Parietal lobe (tissue), 2 donors: Measurements from ENCODE around the genes RCAN2, CRISP2 and PGK2.

DNA sequence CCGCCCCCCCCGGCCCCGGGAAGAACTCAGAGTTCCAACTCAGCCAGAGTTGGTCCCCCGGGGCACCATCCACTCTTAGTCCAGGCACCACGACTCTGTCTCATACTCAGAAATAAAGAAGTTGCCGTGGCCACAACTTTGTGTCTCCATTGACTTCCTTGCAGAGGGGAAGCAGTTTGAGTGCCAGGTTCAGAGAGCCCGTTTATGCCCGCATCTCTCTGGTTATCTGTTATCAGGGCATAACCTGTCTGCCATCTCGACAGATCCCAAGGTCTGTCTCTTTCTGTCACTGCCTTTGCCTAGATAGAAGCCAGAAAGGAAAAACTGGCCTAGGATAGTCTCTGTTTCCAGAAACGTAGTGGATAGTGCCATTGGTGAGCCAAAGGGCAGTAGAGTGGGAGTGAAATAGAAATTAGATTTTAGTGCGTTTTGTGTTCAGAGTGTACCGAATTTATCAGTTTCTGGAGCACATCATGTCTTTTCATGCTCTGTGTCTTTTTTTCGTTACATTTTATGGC is 708 bp downstream of the CDC5L start:
- RAMPAGE, long total RNA, result no peak

DNA sequence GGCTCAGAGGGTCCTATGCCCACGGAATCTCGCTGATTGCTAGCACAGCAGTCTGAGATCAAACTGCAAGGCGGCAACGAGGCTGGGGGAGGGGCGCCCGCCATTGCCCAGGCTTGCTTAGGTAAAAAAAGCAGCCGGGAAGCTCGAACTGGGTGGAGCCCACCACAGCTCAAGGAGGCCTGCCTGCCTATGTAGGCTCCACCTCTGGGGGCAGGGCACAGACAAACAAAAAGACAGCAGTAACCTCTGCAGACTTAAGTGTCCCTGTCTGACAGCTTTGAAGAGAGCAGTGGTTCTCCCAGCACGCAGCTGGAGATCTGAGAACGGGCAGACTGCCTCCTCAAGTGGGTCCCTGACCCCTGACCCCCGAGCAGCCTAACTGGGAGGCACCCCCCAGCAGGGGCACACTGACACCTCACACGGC is 457.1 kb upstream of the RUNX2 start:
- RAMPAGE, long total RNA, result no peak

DNA sequence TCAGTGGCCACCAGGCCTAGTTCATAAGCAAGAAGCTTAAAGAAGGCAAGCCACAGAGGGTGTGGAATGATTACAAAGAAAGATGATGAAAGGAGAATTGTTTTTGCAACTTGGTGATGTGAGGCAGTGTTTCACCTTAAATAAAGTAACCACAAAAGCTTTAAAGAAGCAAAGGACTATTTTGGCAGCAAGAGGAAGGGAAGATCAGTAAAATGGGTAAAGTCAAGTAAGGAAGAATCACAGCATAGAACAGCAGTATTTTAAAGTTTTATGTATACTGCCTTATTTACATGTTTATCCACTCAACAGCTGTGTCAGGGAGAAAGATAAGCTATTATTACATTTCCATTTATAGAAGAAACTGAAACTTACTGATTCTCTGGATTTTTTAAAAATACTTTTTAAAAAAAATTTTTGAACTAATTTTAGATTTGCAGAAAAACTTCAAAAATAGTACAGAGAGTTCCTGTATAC is 351.0 kb upstream of the RUNX2 start:
- RAMPAGE, long total RNA, result no peak

DNA sequence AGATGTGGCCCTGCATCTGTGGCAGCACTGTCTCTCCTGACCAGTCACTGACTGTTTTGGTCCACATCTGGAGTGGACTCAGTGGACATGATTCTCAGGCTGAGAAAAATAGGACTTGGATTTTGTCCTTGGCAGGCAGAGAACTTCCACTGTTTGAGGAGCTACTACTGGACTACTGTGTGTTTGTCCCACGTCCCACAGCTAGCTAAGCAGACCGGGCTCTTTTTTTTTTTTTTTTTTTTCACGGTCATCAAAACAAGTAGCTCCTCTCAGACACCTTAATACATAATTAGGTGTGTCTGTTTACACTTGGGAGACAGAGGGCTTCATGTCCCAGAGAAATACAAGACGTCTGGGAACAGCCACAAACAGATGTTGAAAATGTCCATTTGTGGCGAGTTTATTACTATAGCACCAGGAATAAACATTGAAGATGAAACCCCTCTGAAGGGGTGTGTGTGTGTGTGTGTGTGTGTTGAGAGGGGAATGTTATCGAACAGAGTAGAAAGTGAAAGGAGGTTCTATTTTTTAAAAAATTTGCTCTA is 155.0 kb upstream of the SUPT3H start:
- RAMPAGE, long total RNA, result no peak

GRCh38 chr6:45555782-45556724 is 178.3 kb upstream of the SUPT3H start:
- RAMPAGE, long total RNA, result no peak

DNA sequence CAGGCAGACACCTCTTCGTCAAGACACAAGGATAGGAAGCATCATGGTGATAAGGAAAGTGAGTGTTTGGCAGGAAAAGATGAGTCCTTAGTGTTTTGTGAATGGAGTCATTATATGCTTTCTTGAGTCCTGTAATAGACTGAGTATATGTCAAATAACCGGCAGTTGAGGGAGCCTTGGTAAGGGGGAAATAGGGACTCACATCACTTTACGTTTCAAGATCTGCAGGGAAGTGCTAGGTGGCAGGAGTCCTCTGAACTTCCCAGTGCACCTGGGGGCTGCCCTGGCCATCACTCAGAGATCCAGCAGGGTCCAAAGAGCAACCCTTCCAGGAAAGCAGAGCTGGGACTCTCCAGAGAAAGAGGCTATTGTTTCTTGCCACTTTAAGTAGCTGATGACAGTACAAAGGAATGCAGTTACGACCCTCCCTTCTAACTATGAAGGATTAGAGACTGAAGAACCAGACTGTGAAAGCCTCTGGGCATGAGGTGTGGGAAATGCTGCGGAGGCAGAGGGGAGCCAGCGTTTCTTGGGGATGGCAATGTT is 189.0 kb upstream of the SUPT3H start:
- RAMPAGE, long total RNA, result no peak

DNA sequence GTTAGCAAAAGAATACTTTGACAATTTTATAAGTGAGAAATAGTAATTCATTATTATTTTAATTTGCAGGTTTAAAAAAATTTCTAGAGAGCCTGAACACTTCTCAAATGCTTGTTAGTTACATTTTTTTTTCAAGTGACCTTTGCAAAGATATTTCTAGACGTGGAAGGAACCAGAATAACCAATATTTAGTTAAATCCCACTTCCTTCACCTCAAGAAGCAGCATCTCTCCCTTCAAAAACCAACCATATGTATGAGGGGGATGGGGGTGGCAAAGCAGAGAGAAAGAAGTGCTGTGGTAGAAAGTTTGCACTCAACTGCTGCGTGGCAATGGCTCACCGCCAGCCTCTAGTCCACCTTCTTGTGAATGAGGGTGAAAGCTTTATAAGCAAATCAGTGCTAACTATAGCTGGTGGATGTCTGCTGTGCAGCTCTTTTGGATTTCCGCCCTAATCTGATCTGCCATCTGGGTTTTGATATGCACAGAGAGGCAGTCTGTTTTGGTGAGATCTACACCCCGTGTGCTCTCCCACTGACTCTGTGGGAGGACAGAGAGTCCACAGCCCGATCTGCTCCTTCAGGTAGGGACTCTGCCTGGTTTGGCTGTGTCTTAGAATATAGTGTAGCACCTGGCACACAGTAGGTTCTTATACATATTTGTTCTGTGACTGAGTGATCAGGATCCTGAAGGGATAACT is 281.2 kb upstream of the SUPT3H start:
- RAMPAGE, long total RNA, result no peak

GRCh38 chr6:45959365-45960056 is 56.1 kb downstream of the CLIC5 start:
- RAMPAGE, long total RNA, result no peak

DNA sequence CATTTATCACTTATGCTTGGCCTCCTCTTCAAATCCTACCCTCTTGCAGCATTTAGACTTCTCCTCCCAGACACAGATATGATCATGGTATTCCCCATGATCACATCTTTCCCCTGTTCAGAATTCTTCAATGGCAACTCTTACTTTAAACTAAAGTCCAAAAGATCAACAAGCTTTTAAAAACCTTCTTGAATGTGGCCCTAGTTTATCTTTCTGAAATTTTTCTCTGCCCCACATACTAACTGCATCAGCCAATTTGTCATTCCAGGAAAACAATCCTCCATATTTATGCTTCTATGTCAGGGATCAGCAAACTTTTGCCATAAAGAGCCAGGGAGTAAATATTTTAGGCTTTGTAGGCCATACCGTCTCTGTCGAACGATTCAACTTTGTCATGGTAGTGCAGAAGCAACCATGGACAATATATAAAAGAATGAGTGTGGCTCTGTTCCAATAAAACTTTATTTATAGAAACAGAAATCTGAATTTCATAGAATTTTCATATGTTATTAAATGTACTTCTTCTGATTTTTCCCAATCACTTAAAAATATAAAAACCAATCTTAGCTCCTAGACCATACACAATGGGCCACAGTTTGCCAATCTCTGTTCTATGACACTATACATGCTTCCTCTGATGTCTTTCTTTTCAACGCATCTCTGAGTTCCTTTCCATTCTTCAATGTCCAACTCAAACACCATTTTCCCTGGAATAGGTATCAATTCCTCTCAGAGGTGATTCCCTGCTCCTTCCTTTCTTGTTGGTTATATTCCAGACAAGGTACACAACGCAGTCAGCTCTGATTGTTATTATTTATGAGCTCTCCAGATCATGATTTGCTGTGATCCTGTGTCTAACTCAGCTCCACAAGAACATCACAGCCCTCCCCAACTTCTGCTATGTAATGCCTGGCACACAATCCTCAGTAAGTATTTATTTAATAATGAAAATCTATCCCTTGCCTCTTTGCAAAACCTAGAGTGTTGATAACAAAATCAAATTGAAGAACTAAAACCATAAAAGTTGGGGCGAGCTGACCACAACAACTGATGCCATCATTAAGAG is 115.6 kb downstream of the RCAN2 start:
- RAMPAGE, long total RNA, result no peak

DNA sequence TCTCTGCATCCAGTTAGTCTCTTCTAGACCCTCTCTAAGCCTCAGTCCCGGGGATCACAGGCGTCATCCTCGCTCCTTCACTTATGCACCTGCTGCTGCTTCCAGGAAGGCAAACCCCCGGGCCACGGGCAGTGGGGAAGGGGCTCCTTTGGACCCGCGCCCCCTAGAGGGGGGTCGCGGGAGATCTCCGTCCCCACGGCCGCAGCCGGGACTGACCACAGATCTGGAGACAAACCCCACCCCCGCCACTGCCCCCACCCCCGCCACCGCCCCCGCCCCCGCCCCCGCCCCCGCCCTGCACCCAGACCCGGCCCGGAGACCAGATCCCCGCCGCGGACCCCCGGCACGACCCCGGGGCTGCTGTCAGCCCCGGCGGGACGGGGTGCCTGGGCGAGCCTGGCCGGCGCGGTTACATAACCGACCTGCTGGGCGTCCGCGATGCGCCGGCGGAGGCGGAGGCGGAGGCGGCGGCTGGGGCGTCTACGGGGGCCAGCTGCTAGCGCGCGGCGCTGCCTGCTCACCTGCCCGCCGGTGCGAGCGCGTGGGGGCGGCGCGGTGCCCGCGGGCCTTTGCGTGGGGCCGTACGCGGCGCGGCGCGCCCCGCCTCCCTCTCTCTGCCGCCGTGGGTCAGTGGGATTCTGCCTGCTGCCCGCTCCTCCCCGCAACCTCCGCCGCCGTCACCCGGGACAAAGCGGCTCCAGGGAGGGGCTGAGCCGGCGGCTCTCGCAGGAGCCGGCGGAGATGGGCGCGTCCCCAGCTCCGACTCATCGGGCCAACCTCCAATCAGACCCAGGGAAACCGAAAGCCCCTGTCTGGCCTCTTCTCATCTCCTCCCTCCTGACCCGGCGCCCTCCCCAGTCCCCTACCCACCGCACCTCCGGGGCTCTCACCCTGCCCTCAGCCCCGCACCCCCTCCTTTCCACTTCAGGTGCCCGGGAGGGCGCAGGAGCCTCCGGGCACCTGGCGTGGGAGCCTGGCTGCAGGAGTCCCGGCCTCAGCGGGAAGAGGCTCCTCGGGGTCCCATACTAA is at the start of gene RCAN2:
Gene RCAN2 (minus strand): TSS at position 699 of the 1,029 bp plus-strand sequence.
- RAMPAGE, long total RNA, result no peak

GRCh38 chr6:46909232-46909871 is 12.4 kb downstream of the ADGRF5 start:
- RAMPAGE, long total RNA, result no peak

DNA sequence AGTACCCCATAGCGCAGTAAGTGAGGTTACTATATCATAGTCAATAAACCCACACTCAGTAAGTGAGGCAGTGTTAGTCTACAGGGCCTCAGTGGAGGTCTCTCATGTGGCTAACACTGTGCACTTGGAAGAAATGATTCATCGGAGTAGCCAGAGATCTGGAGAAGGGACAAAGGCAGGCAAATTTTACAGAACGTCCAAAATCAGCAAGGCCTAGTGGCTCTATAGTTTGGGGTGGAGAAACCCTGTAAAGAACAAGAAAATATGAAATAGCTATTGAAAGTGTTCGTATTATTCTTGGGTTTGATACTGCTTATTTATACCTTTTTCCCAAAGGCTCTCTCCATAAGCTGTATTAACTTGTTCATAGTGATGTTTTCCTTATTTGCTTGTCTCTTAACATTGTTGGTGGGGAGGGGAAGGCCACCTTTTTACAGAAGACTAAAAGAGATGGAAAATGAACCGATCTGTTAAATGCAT is 2.1 kb downstream of the ADGRF5 start:
- RAMPAGE, long total RNA, result no peak

- RAMPAGE, long total RNA, result no peak
Observed at GRCh38 chr6:47076704-47077304, 34.7 kb upstream of the ADGRF1 start.

DNA sequence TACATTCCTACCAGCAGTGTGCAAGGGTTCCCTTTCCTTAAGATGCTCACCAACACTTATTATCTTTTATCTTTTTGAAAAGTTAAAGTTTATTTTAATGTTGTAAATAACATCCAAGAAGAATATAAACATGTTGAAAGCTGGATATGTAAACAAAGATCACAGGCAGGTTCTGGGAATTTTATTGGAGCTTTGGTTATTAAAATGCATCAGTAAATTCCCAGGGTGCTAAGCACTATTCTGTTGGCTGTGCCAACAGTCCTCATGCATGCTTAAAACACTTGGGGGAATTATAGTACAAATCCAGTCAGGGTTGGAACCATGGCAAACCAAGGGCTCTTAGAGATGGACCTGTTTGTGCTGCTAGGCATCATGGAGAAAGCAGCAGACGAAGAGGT is 101.5 kb upstream of the ADGRF4 start:
- RAMPAGE, long total RNA, result no peak

DNA sequence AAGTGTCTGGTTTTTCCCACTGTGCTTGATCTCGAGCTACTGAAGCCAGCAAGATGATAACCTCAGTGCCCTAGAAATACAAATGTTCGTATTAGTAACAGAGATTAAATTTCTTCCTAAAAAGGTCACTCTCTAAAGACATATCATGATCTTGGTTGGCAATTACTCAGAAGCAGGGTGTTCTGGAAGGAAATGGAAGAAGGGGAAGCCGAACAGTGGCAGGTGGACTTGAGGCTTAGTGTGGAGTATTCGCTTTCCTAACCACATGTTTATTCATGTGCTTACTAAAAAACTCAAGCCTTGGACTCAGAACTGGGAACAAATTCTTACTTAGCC is 20.1 kb downstream of the C6orf141 start:
- RAMPAGE, long total RNA, result no peak

GRCh38 chr6:49713336-49713935 is at the start of gene CRISP2:
TSS of gene CRISP2 (minus strand) at chr6:49713543.
- RAMPAGE, long total RNA, result no peak

GRCh38 chr6:49786911-49787702 is at the start of gene PGK2:
TSS of gene PGK2 (minus strand) at chr6:49787285.
- RAMPAGE, long total RNA, result no peak

DNA sequence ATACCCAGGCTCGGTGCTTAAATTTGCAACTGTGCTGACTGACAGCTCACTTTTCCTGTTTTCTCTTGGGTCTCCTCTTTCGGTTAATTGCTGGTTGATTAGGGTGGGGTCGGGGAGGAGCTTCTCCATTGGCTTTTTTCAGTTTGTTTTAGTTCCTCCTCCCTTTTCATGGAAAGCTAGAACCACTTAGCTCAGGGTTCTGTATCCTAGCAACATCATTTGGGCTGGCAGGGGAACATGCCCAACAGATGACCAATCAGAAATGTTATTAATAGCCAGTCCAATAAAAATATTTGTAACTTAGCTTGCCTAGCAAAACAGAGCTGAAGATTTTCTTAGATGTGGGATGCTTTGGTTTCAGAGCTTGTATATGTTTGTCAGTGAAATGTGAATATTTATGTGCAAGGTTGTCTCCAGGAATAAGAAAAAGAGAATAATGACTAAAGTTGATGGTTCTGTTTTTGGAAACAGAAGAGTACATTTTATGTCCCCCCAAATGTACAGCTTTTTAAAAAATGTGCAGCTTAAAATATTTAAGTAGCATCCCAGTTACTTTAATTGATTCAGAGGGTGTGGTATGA is 11.4 kb downstream of the TFAP2B start:
- RAMPAGE, long total RNA, result no peak

DNA sequence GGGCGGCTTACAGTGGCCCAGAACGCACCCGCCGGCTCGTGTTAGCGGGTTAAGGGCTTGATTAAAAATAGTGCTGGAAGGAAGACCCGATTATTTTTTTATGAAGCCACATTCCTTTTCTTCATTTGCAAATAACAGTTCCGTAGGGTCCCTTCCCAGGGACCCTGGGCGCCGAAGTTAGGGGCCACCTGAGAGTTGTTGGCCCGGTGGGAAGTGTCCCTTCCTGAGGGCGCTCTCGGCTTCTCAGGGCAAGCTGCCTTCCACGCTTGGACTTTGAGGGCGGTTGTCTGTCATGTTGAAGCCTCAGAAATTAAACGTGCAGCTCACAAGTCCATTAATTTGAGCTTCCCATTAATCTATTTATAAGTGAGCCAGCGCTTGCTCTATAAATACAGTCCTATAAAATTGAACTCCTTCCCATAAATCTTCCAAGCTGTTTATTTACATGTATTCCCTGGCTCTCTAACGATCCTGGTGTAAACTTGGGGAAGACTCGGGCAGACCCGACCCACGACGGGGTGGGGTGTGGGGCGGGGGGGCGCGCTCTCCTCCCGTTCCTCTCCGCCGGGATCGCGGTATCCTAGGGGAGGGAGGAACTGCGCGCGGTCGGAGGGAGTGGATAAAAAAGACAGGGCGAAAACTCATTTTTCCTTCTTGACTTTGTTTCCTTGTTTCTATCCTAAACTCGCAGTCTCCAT is 30.9 kb downstream of the TFAP2B start:
- RAMPAGE, long total RNA, result no peak

- RAMPAGE, long total RNA, result no peak
Observed at GRCh38 chr6:51224779-51225257, 406.1 kb downstream of the TFAP2B start.